ENCODE measurements around the genes LTN1, CLDN17, KRTAP24-1 and KRTAP8-1.

- PRO-cap, 2 experiments = no peak in any of the 2 experiments
- RAMPAGE, long total RNA, 4 experiments = no peak in any of the 4 experiments
Measured at GRCh38 chr21:26954618-26954926, 12.3 kb downstream of the ADAMTS5 start.

- PRO-cap, 2 experiments = peak in 1 of 2 experiments; most common plus-strand start chr21:26966461 (in 1)
- RAMPAGE, long total RNA, 4 experiments = no peak in any of the 4 experiments
Measured at GRCh38 chr21:26965845-26966648, 841 bp downstream of the ADAMTS5 start.

DNA sequence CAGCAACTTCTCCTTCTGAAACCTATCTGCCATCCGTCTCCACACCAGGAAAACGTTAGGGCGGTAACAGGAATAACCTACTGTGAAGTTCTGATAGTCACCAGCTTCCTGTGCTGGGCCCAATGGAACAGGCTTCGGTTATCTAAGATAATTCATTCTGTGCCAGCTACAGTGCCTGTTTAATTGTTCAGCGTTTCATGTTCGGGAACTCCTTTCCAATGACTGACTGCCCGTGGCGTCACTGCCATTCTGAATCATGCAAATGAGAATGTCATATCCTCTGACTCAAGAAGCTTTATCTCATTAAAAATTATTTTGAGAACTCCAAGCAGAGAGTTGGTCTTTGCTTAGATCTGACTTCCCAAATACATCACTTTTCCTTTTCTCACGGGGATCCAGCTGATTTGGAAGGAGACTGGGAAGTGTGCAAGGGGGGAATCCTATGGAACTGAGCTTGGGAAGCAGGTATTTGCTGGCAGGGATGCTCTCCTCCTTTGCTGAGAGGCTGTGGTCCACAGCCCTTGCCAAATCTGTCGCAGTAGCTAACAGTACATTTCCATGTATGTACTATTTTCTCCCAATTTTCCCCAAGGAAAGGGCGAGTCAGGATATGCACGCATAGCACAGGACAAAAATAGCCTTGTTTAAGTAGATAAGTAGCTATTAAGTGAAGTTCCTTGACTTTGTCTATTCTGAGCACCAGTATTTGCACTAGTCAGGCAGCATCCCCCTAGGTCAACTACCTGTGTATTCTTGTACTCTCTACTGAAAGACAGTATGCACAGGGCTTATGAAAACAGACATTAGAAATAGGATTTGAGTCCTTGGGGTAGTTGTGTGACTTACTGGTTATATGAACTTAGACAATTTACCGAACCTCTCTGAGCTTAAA, 251.1 kb downstream of the N6AMT1 start:
- PRO-cap, 2 experiments = peak in 1 of 2 experiments; most common plus-strand start position 680 of the sequence (in 1); most common minus-strand start position 535 of the sequence (in 1)
- RAMPAGE, long total RNA, 4 experiments = no peak in any of the 4 experiments

GRCh38 chr21:28832266-28832612, 52.9 kb downstream of the N6AMT1 start:
- PRO-cap, 2 experiments = no peak in any of the 2 experiments
- RAMPAGE, long total RNA, 4 experiments = no peak in any of the 4 experiments

GRCh38 chr21:28836634-28837002, 48.5 kb downstream of the N6AMT1 start:
- PRO-cap, 2 experiments = no peak in any of the 2 experiments
- RAMPAGE, long total RNA, 4 experiments = start-site peak on the minus strand in 1 of 4 experiments, at chr21:28836765-28836796 at its widest, 9 reads per replicate

DNA sequence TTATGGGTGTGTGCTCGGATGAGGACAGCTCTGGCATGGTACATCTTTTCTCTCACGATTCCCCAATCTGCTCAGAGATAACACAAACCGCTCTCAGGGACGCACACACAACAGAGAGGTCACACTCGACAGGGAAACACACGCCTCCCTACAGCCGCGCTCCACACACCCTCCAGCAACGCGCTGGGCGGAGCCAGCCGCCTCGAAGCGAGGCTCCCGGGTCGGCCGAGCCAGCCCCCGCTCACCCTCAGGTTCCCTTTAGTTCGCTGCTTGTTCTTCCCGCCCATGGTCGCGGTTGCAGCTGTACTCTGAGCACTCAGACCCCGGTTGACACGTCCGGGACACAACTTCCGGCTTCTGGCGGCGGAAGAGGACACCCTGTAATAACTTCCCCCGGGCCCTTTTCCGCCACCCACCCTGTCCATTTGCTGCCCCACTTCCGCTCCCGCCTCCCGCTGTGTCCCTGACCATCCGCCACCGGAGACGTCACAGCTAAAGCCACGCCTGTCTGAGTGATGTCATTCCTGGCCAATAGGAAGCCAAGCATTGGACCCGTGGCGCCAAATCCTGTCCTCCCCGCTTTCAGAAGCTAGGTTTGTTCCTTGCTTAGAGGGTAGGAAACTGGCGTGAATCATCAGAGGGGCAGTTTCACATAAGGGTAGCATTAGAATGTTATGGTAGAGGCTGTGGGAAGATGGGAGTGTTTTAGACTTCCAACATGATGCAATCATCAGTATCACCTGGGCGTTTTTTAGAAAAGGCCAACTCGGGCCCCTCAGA, at the start of gene LTN1:
TSS of gene LTN1 (minus strand) at position 359 of the 780 bp plus-strand sequence.
- PRO-cap, 2 experiments = peak in 2 of 2 experiments; most common plus-strand start position 585 of the sequence (in 1); most common minus-strand start position 329 of the sequence (in 1)
- RAMPAGE, long total RNA, 4 experiments = start-site peak on the minus strand in 4 of 4 experiments, centred at positions 323 to 356 of the sequence, 59 to 430 reads per replicate

- PRO-cap, 2 experiments = no peak in any of the 2 experiments
- RAMPAGE, long total RNA, 4 experiments = no peak in any of the 4 experiments
Measured at GRCh38 chr21:29105151-29105781, 25.2 kb upstream of the MAP3K7CL start.

GRCh38 chr21:29145207-29146040, 15.0 kb downstream of the MAP3K7CL start:
- PRO-cap, 2 experiments = no peak in any of the 2 experiments
- RAMPAGE, long total RNA, 4 experiments = no peak in any of the 4 experiments

DNA sequence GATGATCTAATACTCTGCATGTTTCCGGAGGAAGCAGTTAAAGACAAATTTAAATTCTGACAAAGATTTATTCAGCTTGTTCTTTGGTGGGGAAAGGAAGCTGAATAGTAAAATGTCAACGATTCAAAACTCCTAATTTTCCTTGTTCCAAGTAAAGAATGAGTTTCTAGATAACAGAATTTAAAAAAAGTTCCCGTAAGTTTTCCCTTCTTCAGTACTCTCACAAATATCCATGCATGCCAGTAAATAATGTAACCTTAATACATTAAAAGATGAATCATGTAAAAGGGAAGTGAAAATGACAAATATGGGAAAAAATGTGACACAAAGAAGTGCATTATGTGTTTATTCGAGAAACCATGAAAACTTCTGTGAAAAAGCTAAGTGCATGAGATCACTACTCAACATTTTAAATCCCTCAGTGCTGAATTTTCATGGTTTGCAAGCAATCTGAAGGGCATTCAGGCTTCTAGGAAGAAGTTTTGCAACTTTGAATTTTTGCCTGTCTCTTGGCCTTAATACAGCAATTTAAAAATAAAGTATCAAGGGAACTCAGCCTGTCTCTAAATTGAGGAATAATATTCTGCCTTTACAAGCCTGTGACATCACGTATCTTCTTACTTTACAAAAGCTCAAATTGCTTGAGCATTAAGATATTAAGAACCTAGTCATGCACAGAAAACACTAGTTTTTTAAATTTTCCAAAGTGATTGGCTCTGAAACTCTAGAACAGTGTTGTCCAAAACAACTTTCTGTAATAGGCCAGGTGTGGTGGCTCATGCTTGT, 78.2 kb downstream of the MAP3K7CL start:
- PRO-cap, 2 experiments = no peak in any of the 2 experiments
- RAMPAGE, long total RNA, 4 experiments = no peak in any of the 4 experiments

GRCh38 chr21:29232847-29234058, 65.5 kb upstream of the BACH1 start:
- PRO-cap, 2 experiments = no peak in any of the 2 experiments
- RAMPAGE, long total RNA, 4 experiments = no peak in any of the 4 experiments

GRCh38 chr21:29354171-29354916, 55.6 kb downstream of the BACH1 start:
- PRO-cap, 2 experiments = no peak in any of the 2 experiments
- RAMPAGE, long total RNA, 4 experiments = start-site peak on the plus strand in 2 of 4 experiments, at chr21:29354126-29354895 at its widest, 19 to 21 reads per replicate

DNA sequence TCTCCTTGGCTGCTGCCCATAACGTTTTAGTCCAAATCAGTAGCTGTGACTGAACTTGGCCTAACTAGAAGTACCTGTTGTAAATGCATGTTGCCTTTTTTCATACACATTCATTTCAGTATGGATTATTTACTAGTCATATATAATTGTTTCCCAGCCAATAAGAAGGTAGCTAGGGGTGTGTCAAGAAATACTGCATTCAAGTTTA, at the start of gene CLDN17:
TSS of gene CLDN17 (minus strand) at position 89 of the 208 bp plus-strand sequence.
- PRO-cap, 2 experiments = no peak in any of the 2 experiments
- RAMPAGE, long total RNA, 4 experiments = no peak in any of the 4 experiments

- PRO-cap, 2 experiments = no peak in any of the 2 experiments
- RAMPAGE, long total RNA, 4 experiments = no peak in any of the 4 experiments
Measured at GRCh38 chr21:30282821-30283034, at the start of gene KRTAP24-1. TSS of gene KRTAP24-1 (minus strand) at chr21:30282950.

DNA sequence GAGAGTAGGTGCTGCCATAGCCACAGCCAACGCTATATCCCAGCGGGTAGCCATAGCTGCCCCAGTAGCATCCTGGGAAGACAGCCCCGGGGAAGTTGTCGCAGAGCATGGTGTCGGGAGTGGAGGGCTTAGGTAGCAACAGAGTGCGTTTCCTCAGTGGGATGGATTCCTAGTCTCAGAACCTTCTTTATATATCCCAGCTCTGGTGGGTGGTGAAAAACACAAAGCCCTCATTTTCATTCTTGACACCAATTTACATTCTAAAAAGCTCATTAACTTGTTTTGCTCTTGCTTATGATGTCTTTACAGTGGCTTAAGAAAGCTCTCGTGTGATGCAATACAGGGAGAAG, at the start of gene KRTAP8-1:
TSS of gene KRTAP8-1 (minus strand) at position 163 of the 350 bp plus-strand sequence.
- PRO-cap, 2 experiments = no peak in any of the 2 experiments
- RAMPAGE, long total RNA, 4 experiments = no peak in any of the 4 experiments

GRCh38 chr21:31293811-31294506, 50.1 kb downstream of the TIAM1 start:
- PRO-cap, 2 experiments = no peak in any of the 2 experiments
- RAMPAGE, long total RNA, 4 experiments = no peak in any of the 4 experiments

GRCh38 chr21:31577039-31577331, 82.5 kb upstream of the SOD1 start:
- PRO-cap, 2 experiments = no peak in any of the 2 experiments
- RAMPAGE, long total RNA, 4 experiments = no peak in any of the 4 experiments

- PRO-cap, 2 experiments = no peak in any of the 2 experiments
- RAMPAGE, long total RNA, 4 experiments = no peak in any of the 4 experiments
Measured at GRCh38 chr21:31900319-31901114, 27.7 kb downstream of the HUNK start.

GRCh38 chr21:32359609-32360103, 33.2 kb downstream of the URB1 start:
- PRO-cap, 2 experiments = no peak in any of the 2 experiments
- RAMPAGE, long total RNA, 4 experiments = no peak in any of the 4 experiments

DNA sequence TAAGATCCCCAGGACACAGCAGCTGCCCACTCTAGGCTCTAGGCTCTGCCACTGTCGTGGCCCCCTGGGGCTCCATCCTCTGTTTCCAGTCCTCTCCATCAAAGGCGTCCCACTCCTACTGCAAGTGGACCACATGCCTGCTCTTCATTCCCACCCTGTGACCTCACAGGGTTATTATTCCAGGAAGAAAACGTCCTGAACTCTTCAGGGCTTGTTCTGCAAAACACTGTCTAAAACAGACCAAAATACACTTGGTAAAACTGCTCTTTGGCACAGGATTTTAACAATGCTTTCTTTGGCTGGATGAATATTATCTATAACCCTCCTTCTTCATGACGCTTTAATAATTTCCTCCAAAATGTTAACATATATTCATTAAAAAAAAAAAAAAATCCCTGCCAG, 11.8 kb downstream of the URB1 start:
- PRO-cap, 2 experiments = no peak in any of the 2 experiments
- RAMPAGE, long total RNA, 4 experiments = no peak in any of the 4 experiments

DNA sequence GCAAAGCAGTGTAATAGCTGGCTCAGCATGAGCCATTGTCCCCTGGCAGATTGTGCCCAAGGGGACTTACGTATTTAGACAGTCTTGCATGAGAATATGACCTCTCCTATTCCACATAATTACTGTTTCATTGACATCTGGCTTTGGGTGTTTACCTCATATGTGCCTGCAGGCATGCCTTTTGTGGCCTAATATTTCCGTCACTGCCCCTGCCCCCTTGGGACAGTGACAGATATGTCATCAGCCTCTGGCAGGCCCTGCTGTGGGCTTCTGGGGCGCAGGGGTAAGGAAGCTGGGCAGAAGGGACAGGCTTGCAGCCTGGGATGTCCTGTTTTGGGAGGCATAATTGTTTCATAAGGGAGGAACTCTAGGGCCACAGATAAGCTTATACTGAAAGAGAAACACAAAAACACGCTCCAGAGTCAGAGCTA, 77.2 kb downstream of the TCP10L start:
- PRO-cap, 2 experiments = no peak in any of the 2 experiments
- RAMPAGE, long total RNA, 4 experiments = no peak in any of the 4 experiments

Measured in upper lobe of left lung (tissue), 5 donors.